ENCODE results near the gene BCL6.

- RRBS, result 2% methylated on average over 4 of the region's 62 CpGs
Observed at GRCh38 chr3:186782483-186783492, 589 bp upstream of the EIF4A2 start.

- RRBS, result no CpG with 5 or more reads among the region's 4 CpGs
Observed at GRCh38 chr3:186822101-186822393, 15.8 kb upstream of the RFC4 start.

DNA sequence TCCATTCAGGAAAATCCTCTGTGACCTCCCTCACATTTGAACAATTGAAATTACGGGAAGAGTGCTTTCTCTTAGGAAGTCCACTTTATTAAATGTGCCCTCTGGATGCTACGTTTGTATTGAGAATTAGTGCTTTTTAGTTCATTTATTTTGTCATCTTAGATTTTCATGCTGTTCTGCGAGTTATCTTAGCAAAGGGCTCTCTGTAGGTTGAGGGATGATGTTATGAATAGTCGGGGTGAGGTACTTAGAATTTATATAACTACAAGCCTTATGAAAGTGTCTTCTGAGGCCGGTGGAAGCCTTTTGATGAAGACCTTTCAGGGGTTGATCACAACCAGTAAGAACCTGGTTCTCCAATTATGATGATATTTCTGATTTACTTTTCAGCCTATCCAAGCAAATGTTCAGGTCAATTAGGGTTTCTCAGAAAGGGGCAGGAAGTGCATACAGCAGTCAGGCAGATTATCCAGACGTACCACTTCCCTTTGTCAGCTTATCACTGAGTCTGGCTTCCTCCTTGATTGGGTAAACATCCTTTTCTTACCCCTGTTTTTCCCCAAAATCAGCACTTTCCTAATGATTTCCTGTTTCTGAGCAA, 28.6 kb downstream of the ADIPOQ start:
- RRBS, result no CpG with 5 or more reads among the region's 6 CpGs

- RRBS, result no CpG with 5 or more reads among the region's 12 CpGs
Observed at GRCh38 chr3:186908786-186909543, 21.4 kb upstream of the ST6GAL1 start.

DNA sequence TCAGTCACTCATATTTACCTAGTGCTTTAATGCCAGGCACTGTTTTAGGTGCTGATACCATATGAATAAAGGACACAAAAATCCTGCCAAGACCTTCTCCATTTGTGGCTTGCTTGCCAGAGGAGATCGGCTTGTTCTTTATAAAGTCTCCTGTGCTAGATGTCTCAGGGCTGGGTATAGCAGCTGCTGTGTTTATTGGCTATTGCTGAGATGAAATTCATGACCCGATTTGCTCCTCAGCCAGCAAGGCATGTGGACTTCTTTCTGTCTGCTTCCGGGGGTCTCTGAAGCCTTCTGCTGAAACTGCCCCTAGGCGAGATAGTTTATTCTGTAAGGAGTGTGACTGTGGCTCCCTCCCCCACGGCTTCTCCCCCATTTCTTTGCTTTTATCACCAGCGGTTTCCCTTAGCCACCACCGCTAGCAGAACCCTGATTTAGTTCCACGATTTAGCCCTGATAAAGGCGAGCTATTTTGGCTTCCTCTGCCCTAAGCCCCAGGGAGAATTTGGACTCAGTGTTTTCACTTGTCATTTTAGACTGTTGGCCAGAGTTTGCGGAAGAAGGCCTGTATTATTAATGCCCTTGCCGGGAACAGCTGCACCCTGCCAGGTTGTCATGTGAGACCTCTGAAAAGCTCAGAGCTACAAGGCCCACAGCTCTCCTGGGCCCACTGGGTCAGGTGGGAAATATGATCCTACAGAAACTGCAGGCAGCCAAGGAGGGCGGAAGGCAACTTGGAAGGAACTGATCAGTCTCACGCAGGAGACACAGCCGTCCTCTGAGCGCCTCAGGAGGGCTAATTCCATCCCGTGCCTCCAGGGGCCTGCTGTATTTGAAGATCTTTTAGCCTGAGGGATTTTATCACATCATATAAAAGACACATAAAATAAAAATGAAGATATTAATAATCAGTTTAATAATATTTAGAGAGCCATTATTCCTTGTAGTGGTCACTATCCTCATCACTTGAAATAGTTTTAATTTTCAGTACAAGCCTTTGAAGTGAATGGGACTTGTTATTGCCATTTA, 46.9 kb downstream of the ST6GAL1 start:
- RRBS, result no CpG with 5 or more reads among the region's 16 CpGs

GRCh38 chr3:186989363-186990110, 59.2 kb downstream of the ST6GAL1 start:
- RRBS, result no CpG with 5 or more reads among the region's 5 CpGs

DNA sequence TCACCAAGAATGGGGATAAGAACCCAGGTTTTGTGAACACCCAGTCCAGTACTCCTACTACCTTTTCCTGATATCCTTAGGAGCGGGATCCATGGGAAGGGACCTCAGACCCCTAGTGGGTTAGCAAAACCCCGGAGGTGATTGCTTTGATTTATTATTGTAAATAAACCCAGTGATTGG, 98.2 kb downstream of the RPL39L start:
- RRBS, result no CpG with 5 or more reads among the region's 2 CpGs

GRCh38 chr3:187041781-187042662, 97.3 kb downstream of the RPL39L start:
- RRBS, result no CpG with 5 or more reads among the region's 10 CpGs

DNA sequence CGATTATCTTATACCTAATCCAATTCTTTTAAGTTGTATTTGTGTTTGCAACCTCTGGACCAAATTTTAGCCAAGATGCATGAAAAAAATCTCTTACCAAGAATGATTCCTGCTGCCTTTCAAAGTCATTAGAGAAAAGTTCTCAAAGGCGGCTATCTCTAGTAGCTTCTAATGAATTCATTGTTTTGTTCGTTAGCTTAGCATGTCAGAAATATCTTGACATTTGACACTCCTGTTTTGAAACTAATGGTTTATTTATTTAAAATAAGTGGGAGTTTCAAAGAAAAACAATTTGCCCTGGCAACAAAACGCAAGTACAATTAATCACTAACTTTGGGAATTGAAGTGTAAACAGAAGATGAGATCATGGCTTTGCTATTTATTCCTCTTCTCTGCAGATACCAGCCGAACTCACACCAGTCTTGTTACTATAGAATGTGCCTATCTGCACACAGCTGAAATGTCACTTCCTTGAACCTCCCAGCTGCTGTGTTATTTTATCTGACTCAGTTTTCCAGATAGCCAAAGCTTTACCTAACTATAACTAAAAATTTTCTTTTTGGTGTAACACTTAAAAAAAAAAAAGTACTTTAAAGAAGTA, 27.5 kb downstream of the MASP1 start:
- RRBS, result no CpG with 5 or more reads among the region's 5 CpGs

GRCh38 chr3:187295381-187295769, 3.8 kb upstream of the MASP1 start:
- RRBS, result no CpG with 5 or more reads among the region's 3 CpGs

DNA sequence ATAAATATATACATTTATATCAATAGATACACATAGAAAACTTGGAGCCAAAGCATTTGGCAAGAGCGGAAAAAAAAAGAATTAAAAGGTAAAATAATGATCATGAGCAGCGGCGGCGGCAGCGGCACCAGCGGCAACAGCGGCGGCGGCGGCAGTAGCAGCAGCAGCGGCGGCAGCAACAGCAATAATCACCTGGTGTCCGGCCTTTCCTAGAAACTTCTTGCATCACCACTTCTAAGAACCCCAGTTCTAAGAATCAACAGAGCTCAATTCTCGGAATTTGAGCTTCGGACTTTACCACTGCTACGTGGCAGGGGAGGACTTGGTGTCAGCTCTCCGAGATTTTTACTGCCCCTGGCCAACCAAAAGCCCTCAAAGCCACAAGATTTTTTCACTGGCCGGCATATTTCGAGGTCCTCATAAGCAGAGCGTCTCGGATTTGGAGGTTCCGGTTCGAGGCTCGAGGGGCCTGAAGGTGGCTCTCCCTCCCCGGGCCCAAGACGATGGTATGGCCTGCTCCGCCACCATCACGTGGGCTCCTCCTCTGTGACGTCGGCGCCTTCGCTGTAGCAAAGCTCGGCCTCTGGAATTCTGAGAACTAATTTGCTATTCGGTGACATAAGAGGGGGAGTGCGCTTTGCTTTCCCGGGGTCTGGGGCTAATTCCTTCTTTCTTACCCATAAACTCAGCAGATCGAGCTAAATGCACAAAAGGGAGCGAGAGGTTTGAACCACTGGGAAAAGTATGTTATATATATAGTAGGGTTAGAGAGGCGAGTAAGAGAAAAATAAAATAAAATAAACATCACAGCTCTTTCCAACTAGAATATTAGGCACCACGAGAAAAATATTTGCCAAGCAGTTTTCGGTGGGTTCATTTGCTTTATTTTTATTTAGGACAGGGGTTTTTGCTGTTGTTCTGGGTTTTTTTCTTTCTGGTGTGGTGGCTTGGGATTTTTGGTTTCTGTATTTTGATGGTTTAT, at the start of gene BCL6:
BCL6 (minus strand) TSS at position 251 of the 982 bp plus-strand sequence.
- RRBS, result 0% methylated on average over 5 of the region's 41 CpGs

GRCh38 chr3:188042860-188043071, 111.2 kb upstream of the LPP start:
- RRBS, result no CpG with 5 or more reads among the region's 1 CpG

GRCh38 chr3:188177109-188177549, 23.2 kb downstream of the LPP start:
- RRBS, result no CpG with 5 or more reads among the region's 3 CpGs

DNA sequence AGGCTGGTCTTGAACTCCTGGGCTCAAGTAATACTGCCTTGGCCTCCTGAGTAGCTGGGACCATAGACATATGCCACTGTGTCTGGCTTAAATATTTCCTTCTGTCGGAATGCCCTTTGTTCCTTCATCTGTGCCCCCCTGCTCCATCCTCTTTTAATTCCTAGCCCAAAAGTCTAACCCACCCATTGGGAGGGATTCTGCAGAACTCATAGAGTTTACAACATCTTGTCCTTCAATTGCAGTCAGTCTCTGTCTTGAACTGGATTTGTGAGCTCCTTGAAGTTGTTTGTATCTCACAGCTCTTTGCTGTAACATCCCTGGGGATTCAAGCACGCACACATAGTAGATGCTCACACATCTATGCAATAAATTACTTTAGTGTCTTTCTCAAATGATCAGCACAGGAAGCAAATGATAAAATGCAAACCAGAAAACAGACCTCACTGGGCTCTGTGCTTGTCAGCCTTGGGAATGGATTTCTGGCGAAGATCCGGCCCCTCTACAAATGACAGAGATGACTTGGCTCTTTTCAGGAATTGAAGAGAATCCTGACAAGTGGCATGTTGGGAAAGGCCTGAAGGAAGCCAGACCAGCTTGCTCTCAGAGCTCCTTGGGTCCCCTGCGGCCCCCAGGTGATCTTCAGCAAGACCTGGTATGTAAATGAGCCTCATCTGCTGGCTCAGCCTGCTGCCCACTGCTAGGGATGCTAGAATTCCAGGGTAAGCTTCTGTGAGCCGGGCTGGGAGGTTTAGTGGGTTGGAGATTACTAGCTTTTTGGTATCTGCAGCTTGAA, 53.9 kb downstream of the LPP start:
- RRBS, result no CpG with 5 or more reads among the region's 6 CpGs

DNA sequence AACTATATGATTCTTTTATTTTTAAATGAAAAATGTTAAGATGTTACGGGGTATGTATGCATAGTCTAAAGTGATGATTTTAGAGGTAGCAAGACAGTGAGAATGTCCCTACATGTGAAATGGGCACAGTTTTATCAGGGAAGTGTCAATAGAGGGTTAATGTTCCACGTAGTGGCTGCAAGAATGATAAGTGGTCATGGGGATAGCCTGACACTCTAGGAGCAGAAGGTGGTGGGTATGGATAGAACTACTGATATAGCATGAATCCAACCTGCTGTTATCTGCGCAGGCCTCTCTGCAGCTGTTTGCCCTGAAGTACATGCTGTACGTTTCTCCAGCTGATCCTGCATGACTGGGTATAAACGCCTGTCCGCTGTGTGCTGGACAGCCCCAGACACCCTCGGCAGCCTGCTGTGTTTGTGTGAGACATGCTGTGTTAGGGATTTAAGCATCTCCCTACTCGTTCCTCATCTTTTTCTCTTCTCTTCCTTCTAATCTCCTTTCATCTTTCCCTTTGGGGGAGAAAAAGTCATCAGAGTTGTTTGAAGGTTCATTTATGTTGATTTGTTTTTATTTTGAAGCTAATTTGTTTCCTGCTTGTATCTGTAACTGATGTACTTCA, 87.1 kb downstream of the LPP start:
- RRBS, result no CpG with 5 or more reads among the region's 8 CpGs

- RRBS, result no CpG with 5 or more reads among the region's 3 CpGs
Observed at GRCh38 chr3:188242091-188242928, 88.4 kb downstream of the LPP start.

- RRBS, result no CpG with 5 or more reads among the region's 6 CpGs
Observed at GRCh38 chr3:188272346-188272850, 118.4 kb downstream of the LPP start.

- RRBS, result no CpG with 5 or more reads among the region's 5 CpGs
Observed at GRCh38 chr3:188296646-188297512, 142.9 kb downstream of the LPP start.

- RRBS, result no CpG with 5 or more reads among the region's 8 CpGs
Observed at GRCh38 chr3:188359207-188359681, 205.3 kb downstream of the LPP start.

- RRBS, result no CpG with 5 or more reads among the region's 8 CpGs
Observed at GRCh38 chr3:188365941-188366376, 212.0 kb downstream of the LPP start.